ENCODE measurements around a stretch of chr12.

- PRO-cap, 2 experiments: no peak in any of the 2 experiments
Measured at GRCh38 chr12:94805678-94806195, 155.4 kb upstream of the TMCC3 start.

GRCh38 chr12:95103258-95103685 lies 29.9 kb upstream of the NR2C1 start:
- PRO-cap, 2 experiments: no peak in any of the 2 experiments

GRCh38 chr12:95665772-95666197 lies 114.5 kb upstream of the USP44 start:
- PRO-cap, 2 experiments: no peak in any of the 2 experiments

GRCh38 chr12:95683476-95683806 lies 107.1 kb downstream of the NTN4 start:
- PRO-cap, 2 experiments: no peak in any of the 2 experiments

GRCh38 chr12:95710271-95710707 lies 80.3 kb downstream of the NTN4 start:
- PRO-cap, 2 experiments: no peak in any of the 2 experiments

GRCh38 chr12:95736684-95737173 lies 53.8 kb downstream of the NTN4 start:
- PRO-cap, 2 experiments: no peak in any of the 2 experiments

- PRO-cap, 2 experiments: no peak in any of the 2 experiments
Measured at GRCh38 chr12:95737820-95738742, 52.5 kb downstream of the NTN4 start.

DNA sequence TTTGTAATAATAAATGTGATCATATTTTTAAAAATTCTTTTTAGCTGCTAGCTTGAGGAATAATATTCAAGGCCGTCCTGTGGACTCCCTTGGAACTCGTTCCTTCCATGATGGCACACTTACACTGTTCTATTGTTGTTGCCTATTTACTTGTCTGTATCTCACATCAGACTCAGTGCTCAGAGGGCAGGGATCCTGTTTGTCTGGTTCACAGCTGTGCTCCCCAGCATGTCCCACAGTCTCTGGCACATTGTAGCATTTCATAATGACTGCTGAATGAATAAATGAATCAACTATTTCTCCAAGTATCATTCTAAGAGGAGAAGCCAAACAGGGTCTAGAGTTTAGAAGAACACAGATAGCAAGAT lies 48.0 kb downstream of the NTN4 start:
- PRO-cap, 2 experiments: no peak in any of the 2 experiments

DNA sequence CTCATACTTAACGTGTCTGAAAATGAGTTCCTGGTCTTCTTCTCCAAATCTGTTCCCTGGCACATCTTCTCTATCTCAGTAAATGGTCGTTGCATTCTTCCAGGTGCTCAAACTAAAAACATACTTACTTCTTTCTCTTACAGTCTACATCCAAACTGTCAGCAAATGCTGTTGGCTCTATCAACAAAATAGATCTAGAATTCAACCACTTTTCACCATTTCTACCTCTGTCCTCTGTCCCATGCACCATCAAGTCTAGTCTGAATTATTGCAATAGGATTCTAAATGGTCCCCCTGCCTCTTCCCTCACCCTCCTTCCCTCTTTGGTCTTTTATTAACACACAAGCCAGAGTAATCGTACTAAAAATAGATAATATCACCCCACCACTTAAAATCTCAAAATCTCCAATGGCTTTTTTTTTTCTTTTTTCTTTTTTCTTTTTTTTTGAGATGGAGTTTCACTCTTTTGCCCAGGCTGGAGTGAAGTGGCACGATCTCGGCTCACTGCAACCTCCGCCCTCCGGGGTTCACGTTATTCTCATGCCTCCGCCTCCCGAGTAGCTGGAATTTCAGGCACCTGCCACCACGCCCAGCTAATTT lies 17.9 kb downstream of the NTN4 start:
- PRO-cap, 2 experiments: no peak in any of the 2 experiments

GRCh38 chr12:95789969-95790488 lies 535 bp downstream of the NTN4 start:
- PRO-cap, 2 experiments: peak in 2 of 2 experiments; most common plus-strand start chr12:95790308 (in 1); most common minus-strand start chr12:95790192 (in 2)

- PRO-cap, 2 experiments: peak in 2 of 2 experiments; most common plus-strand start chr12:95806095 (in 1); most common minus-strand start chr12:95806069 (in 1)
Measured at GRCh38 chr12:95805731-95806633, 15.4 kb upstream of the NTN4 start.

GRCh38 chr12:95995300-95996195 lies 596 bp downstream of the HAL start:
- PRO-cap, 2 experiments: no peak in any of the 2 experiments

DNA sequence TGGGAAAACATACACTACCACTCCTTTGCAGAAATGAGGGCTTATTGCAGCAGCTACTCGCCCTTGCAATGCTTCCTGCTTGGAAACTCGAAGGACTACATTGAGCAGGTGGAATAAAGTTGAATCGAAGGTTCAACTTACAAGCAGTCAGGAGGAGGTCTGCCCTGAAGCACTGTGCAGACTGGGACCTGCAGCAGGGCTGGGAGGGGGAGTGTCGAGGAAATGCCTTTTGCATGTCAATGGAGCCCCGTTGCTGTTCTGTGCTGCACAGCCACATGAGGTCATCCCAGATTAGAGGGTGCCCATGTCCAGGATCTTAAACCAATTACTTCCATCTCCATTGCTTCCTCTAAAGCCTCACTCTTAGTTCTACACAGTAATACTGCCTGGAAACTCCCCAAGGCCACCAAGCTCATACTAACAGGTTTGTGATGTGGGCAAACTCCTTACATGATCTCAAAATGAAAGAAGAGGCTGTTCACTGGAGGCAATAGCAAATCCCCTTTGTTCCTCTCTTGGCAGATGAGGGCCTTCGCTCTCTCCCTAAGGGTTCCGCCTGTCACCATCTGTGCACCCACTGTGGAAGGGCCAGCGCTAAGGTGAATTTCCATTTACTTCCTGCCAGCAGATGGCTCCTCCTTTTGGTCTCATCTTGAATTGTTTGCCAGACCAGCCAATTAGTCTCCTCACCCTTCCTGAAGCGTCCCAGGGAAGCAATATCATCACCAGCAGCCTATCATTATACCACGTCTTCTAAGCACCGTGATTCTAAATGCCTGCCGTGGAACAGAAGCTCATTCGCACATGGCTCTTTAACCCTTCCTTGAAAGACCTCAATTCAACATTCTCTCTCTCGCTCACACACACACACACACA lies 35.4 kb upstream of the LTA4H start:
- PRO-cap, 2 experiments: no peak in any of the 2 experiments

GRCh38 chr12:96347234-96347780 lies 52.9 kb downstream of the CDK17 start:
- PRO-cap, 2 experiments: no peak in any of the 2 experiments

- PRO-cap, 2 experiments: peak in 1 of 2 experiments; most common minus-strand start chr12:96355530 (in 1)
Measured at GRCh38 chr12:96355125-96355650, 45.1 kb downstream of the CDK17 start.

- PRO-cap, 2 experiments: peak in 1 of 2 experiments; most common minus-strand start chr12:96398732 (in 1)
Measured at GRCh38 chr12:96398419-96398776, 1.8 kb downstream of the CDK17 start.

GRCh38 chr12:98516239-98516716 lies 888 bp downstream of the TMPO start:
- PRO-cap, 2 experiments: peak in 2 of 2 experiments; most common plus-strand start chr12:98516574 (in 2); most common minus-strand start chr12:98516405 (in 1)

DNA sequence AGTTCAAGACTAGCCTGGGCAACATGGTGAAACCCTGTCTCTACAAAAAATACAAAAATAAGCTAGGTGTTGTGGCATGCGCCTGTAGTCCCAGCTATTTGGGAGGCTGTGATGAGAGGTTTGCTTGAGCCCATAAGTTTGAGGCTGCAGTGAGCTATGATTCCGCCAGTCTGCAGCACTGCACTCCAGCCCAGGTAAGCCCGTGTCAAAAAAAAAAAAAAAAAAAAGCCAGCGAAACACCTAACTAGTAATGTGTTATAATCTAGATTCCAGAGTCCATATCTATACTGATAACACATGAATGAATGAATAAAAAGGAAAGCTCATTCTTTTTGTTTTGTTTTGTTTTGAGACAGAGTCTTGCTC lies 18.5 kb upstream of the SLC25A3 start:
- PRO-cap, 2 experiments: no peak in any of the 2 experiments

DNA sequence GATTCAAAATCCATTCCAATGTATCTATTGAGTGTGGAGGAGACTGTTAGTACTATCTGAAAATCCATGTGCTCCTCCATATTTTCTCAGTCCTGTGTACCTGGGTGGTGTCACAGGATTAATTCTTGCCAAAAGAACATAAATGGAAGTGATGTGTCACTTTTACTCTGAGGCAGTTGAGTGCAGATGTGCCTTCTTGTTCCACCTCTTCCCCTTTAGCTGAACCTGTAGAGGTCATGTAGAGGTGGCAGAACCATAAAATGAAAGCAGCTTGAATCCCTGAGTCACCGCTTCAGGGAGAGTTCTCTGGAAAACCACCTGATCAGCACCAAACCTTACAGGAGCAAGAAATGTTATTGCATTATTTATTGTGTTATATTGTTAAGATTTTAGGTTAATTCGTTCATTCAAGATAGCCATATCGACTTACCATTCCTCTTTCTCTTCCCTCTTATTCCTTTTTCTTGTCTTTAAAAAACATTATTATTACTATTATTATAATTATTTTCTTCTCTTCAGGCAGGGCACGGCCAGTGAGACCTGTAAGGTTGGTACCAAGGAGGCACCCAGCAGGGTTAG lies 14.6 kb upstream of the SLC25A3 start:
- PRO-cap, 2 experiments: no peak in any of the 2 experiments

GRCh38 chr12:99029749-99030300 lies 384.7 kb downstream of the APAF1 start:
- PRO-cap, 2 experiments: no peak in any of the 2 experiments